Peyer's patch (tissue), 4 donors: ENCODE data around the gene CREB1.

GRCh38 chr2:207008067-207008457 is 68.7 kb downstream of the CPO start:
- PRO-cap, result no peak
- RAMPAGE, long total RNA, 4 experiments, result no peak in any of the 4 experiments

GRCh38 chr2:207037496-207038202 is 98.3 kb downstream of the CPO start:
- PRO-cap, result no peak
- RAMPAGE, long total RNA, 4 experiments, result no peak in any of the 4 experiments

- PRO-cap, result no peak
- RAMPAGE, long total RNA, 4 experiments, result no peak in any of the 4 experiments
These were observed 92.1 kb downstream of the KLF7 start for GRCh38 chr2:207073498-207074148.

DNA sequence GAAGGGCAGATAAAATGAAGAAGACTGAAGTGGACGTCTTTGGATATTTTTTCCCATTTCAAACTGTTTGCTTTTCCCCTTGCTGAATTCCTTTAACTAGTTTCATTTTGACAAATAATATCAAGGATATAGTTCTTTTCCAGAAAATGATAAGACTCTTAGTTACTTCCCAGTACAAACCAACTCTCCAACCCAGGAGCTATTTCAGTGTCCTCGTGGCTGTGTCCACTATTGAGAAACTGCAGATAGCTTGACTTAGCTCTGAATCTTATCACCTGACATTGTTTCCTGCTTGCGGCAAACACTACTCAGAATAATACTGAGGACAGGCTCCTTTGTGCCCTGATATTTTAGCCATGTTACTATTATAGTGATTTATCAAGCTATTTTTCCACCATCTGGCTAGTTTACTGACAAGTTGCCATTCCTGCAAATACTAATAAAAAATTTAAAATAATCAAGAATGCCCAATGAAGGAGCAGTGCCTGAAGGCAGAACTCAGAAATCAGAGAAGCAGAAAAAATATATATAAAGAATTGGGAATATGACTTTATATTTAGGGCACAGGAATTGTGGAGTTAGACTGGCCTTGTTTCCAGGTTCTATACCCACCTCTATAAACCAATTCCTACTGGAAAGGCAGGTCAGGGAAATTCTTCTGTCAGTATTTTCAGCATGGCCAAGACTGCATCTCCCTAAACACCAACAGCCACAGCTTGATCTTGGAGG is 74.4 kb downstream of the KLF7 start:
- PRO-cap, result no peak
- RAMPAGE, long total RNA, 4 experiments, result no peak in any of the 4 experiments

- PRO-cap, result no peak
- RAMPAGE, long total RNA, 4 experiments, result no peak in any of the 4 experiments
These were observed 69.5 kb downstream of the KLF7 start for GRCh38 chr2:207096120-207096726.

DNA sequence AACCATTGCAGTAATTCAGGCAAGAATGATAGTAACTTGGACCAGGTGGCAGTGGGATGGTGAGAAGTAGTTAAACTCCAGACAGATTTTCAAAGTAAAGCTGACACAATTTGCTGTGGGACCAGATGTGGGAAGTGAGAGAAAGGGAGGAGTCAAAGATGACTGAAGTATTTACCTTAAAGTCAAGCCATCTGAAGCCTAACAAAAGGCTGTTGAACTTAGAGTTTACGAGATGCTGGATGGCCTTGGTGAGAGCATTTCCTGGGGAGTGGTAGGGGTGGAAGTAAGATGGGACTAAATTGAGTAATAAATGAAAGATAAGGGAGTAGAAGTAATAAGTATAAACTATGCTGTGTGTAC is 163.3 kb upstream of the KLF7 start:
- PRO-cap, result no peak
- RAMPAGE, long total RNA, 4 experiments, result no peak in any of the 4 experiments

DNA sequence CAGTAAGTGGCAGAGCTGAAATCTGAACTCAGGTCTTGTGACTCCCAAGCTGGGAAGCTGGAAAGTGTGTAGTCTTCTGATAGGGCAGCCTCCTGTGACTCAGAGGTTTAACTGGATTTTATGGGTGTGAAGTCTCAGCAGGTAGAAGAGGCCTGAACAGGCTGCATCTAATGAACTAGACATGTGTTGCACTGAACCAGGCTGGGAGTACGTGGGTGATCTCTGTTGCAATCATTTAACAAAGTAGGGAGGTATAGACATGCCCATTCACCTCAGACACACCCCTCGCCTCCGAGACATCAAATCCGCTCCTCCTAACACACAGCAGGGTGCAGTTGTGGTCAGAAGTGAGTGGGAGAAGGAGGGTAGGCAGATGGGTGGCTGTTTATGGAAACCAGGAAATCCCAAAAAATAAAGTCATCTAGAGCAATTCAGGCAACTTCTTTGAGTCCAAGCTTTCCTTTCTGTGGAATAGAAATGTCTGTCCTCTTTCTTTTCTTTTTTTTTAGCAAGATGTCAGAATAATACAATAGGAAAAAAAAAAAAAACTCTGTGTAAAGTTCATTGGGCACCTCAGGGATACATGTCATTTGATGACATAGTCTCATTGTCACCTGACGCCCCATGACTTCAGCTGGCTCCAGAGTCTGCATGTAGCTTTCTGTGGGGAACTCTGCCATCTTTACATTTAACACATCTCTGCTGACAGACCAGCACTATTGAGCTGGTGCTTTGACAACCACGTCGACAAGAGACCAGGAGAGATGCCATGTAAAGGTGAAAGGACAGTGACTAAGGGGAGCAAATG is 172.3 kb upstream of the KLF7 start:
- PRO-cap, result no peak
- RAMPAGE, long total RNA, 4 experiments, result no peak in any of the 4 experiments

GRCh38 chr2:207529863-207530547 is at the start of gene CREB1:
Gene CREB1 (plus strand): TSS chr2:207529962.
- PRO-cap, result bidirectional peak, plus-strand start at chr2:207530101, minus-strand start at chr2:207529974
- RAMPAGE, long total RNA, 4 experiments, result start-site peak on the plus strand in 4 of 4 experiments, at chr2:207529940-207530110 at its widest, 19 to 540 reads per replicate

- PRO-cap, result no peak
- RAMPAGE, long total RNA, 4 experiments, result no peak in any of the 4 experiments
These were observed 29.9 kb upstream of the CCNYL1 start for GRCh38 chr2:207681242-207682182.

- PRO-cap, result no peak
- RAMPAGE, long total RNA, 4 experiments, result no peak in any of the 4 experiments
These were observed 56.0 kb upstream of the FZD5 start for GRCh38 chr2:207825597-207826206.

GRCh38 chr2:207897445-207897767 is 127.7 kb upstream of the FZD5 start:
- PRO-cap, result no peak
- RAMPAGE, long total RNA, 4 experiments, result no peak in any of the 4 experiments

DNA sequence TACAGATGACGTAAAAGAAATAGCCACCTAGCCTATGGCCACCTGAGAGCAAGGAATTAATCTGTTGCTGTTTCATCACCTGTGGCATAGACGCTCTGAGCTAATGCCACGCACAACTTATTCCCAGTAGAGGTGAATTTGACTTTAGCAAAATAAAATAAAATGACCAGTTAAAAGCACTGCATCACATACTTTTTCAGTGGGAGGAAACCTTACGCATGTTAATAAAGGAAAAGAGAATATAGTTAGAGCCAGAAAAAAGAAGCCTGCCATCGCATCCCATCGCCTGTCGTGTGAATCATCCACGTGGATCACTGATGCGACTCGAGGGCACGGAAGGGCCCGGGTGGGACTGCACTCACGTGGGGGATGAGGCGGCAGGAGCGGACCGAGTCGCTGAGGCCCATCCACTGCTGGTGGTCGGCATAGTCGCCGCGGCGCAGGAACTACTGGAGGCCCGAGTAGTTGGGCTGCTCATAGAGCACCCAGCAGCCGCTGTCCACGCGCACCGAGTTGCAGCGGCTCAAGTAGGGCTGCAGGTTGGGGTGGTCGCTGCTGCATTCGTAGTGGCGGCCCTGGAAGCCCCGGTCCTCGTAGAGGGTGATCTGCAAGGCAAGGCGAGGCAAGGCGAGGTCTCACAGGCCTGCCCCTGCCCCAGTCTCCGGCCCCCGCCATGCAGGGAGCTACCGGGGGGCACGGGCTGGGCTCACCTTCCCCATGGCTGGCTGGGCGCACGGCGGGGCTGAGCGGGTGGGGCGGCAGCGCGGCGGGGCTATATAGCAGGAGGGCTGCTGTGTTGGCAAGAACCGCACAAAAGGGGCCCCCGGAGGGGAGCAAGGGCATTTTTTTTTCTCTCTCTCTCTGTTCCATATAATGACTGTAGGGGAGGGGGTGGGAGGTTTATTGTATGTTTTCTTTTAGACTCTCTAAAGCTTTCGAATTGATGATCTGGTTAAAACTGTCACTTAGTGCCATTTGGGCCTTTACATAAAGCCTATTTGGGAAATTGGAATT is 12.1 kb downstream of the CRYGD start:
- PRO-cap, result no peak
- RAMPAGE, long total RNA, 4 experiments, result no peak in any of the 4 experiments

DNA sequence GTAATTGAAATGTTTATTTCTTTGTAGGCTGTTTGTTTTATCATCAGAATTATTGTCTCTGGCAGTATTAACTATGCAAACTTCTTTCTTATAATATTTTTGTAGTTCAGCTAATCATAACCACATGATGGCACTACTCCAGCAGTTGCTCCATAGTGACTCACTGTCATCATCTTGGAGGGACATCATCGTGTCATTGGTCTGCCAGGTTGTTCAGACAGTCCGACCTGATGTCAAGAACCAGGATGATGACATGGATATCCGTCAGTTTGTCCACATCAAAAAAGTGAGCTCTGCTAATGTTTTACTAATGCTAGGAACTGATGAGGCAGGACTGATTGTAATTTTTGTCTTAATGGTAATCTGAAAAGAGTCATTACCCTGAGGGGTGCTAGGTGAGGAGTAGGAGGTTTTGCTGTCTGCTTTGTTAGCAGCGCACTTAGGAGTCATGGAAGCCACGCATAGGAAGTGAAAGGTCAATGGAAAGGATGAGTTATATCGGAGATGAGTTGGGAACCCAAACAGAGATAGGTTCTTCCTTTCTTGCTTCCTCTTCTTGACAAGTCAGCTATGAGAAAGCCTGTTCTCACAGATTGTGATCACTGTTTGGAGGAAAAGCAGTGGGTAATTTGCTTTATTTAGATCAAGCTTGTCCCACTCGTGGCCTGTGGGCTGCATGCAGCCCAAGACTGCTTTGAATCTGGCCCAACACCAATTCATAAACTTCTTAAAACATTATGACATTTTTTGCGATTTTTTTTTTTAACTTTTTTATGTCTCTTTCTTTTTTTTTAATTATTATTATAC is 49.2 kb downstream of the PIKFYVE start:
- PRO-cap, result no peak
- RAMPAGE, long total RNA, 4 experiments, result no peak in any of the 4 experiments

- PRO-cap, result no peak
- RAMPAGE, long total RNA, 4 experiments, result no peak in any of the 4 experiments
These were observed 59.8 kb upstream of the PTH2R start for GRCh38 chr2:208346810-208347273.

DNA sequence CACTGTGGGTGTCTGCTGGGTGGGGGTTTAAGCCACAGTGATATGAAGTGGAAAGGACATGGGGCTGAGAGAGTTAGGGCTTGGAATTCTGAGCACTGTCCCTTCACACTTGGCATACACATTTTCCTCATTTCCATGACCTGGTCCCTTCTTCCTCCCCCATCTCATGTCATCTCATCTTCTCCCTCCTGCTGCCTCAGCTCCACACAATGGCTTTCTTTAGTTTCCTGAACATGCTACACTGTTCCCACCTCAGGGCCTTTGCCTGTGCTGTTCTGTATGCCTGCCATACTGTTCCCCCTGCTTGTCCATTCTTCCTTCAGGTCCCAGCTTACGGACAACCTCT is 56.4 kb downstream of the PTH2R start:
- PRO-cap, result no peak
- RAMPAGE, long total RNA, 4 experiments, result no peak in any of the 4 experiments

- PRO-cap, result unidirectional peak, plus-strand start at chr2:209896314
- RAMPAGE, long total RNA, 4 experiments, result no peak in any of the 4 experiments
These were observed 106.3 kb upstream of the RPE start for GRCh38 chr2:209896213-209896445.

- PRO-cap, result no peak
- RAMPAGE, long total RNA, 4 experiments, result no peak in any of the 4 experiments
These were observed 31.7 kb downstream of the RPE start for GRCh38 chr2:210034075-210034658.

GRCh38 chr2:210141081-210141539 is 30.1 kb downstream of the KANSL1L start:
- PRO-cap, result no peak
- RAMPAGE, long total RNA, 4 experiments, result no peak in any of the 4 experiments

DNA sequence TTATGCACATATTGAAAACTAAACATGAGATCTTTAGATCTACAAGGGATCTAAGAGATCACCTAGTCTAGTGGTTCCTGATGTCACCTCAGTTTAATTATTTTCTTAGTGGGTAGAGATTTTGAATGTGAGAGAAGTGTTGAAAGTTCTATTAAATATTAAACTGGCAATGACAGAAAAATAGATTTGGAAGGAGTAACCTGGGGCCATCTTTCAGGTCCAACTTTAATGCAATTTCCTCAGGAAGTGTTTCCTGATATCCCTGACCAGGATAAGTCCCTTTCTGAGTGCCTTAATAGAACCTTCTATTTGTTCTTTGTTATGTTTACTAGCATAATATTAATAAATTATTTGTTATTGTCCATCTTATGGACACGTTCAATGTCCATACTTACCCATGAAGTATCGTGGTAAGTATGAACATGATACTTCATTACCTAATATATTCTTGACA is 29.0 kb upstream of the CPS1 start:
- PRO-cap, result no peak
- RAMPAGE, long total RNA, 4 experiments, result no peak in any of the 4 experiments

DNA sequence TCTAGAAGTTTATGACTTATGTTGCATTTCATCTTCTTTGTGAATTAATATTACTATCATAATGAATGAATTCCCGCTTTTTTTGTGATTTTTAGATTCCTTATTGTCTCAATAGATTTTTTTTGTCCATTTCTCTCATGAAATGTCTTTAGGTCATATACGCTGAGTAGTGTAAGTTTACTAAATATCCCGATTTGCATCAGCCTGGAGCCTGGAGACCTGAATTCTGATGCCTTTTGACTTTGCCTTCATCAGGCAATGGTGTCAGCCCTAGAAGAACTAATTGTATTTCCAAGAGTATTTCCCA is 25.7 kb downstream of the CPS1 start:
- PRO-cap, result no peak
- RAMPAGE, long total RNA, 4 experiments, result no peak in any of the 4 experiments